Skeletal muscle tissue (tissue), 7 donors: Measurements from ENCODE around the genes IFRD2, HYAL2, TEX264 and IQCF5.

DNA sequence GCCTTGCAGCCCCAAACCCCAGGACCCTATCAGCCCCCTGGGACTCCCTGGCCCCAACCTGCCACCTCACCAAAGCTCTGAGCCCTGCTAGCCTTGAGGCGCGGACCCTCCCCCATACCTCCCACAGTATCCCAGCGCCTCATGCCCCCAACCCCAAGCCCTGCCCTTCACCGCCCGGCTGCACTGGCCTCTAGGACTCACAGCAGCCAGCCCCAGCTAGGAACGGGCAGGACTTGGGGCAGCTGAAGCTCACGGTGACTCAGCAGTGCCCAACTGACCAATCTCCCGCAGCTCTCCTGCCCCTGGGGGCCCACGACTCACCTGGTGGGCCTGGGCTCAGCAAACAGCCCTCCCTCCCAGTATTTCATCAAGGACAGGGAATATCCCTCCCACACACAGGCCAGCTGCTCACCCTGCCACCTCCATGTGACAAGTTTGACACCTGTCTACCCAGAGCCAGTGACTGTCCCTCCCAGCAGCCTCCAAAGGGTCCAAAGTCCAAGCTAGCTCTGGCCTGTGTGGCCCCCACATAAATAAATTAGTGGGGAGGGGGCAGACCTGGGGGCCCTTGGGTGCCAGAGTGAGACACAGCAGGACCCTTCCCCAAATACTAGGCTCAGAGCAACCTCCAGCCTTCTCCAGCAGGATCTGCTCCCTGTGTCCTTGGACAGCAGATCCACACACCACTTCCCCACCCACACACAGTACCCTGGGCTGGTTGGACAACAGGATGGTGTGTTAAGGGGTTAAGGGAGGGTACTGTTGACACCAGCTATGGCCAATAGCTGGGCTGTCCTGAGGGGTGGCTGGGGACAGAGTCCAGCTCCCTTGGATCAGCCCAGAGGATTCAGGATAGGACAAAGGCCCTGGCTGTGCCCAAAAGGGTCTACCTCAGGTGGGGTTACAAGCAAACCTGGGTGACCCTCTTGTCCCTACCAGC, 4.2 kb downstream of the GNAT1 start:
- PRO-cap, 3 experiments = no peak in any of the 3 experiments
- RAMPAGE, long total RNA = no peak
- RRBS, 2 experiments = no CpG with 5 or more reads among the region's 9 CpGs

DNA sequence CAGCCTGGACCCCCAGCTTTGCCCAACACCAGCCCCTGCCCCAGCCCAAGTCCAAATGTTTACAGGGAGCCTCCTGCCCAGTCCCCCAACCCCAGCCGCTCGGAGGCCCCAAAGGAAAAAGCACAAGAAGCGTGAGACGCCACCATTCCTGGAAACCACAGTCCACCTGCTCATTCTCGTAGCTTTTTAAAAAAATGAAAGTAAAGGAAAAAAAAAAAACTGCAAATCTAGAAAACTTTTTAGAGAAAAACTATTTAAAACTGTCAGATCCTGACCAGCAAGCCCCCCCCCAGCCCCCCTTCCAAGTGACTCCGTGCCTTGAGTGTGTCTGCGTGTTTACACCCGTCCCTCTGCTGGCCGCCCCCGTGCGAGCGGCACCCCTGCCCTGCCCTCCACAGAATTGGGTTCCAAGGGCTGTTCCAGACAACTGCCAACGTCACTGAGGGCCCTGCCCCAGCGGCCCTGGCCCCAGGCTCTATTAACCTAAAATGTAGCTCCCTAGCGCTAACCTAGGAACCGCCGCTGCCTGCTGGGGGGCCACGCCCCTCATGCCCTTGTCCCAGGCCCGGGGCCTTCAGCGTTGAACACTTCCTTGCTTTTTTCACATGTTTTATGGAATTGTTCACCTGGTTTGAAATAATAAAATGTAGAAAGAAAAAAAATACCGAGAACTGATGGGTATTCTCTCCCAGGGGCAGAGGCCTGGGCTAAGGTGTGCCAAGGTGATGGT, 10.1 kb upstream of the SEMA3B start:
- PRO-cap, 3 experiments = no peak in any of the 3 experiments
- RAMPAGE, long total RNA = no peak
- RRBS, 2 experiments = no CpG with 5 or more reads among the region's 21 CpGs

GRCh38 chr3:50292156-50292898, at the start of gene IFRD2:
Gene IFRD2 (minus strand): TSS chr3:50292429.
- PRO-cap, 3 experiments = peak in 3 of 3 experiments; most common plus-strand start chr3:50292692 (in 2); most common minus-strand start chr3:50292432 (in 2)
- RAMPAGE, long total RNA = no peak
- RRBS, 2 experiments = 1% methylated on average over 11 of the region's 65 CpGs

DNA sequence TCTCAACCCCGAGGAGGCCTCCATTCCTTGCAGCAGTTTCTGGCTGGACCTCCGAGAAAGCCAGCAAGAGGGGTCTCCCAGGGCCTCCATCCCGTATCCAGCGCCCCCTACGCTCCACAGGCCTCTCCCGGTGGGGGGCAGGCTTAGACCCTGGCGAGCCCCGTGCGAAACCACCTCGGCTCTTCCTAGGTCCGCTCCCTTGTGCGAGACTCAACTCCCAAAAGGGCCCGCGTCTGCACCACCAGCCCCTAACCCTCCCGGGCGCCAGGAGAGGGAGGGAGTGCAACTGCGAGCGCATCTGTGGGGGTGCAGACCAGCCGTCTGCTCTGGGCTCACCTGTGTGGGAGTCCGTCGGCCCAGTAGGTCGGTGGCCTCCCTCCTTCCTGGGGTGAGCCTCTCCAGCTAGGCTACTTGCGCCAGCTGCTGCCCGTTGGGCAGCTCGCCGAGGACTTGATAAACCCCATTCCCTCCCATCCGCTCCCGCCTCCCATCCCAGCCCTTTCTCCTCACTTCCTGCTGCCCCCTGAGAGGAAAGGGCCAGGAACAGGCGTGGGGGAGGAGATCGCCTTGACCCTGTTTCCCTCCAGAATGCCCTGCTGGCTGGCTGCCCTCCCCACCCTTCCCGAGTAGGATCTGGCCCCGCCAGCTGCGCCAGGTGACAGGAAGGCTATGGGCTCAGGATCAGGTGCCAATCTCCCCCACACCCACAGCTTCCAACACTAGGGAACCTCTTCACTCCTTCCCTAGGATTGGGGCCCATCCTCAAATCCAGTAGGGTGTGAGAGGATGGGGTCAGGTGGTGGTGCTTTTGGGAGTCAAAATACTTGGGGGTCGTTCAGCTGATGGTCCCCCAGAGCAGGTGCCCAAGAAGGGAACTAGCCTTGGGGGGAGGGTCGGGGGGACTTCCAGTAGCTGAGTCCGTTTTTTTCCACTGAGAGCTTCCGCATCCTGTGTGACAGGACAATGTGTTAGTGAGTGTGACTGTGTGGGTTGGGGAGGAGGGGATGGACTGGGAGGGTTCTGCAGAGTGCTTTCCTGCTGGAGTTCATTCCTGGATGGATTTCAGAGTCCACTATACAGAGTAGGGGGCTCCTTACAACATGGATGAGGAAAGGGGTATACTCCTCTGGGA, at the start of gene HYAL2:
HYAL2 (minus strand) TSS at position 429 of the 1,132 bp plus-strand sequence.
- PRO-cap, 3 experiments = peak in 1 of 3 experiments; most common plus-strand start position 1,048 of the sequence (in 1); most common minus-strand start position 452 of the sequence (in 1)
- RAMPAGE, long total RNA = start-site peak on the minus strand centred at position 406 of the sequence, 53 bp wide, 197 and 83 reads in 2 replicates
- RRBS, 2 experiments = 16 to 17% methylated on average over 3 to 9 of the region's 37 CpGs

DNA sequence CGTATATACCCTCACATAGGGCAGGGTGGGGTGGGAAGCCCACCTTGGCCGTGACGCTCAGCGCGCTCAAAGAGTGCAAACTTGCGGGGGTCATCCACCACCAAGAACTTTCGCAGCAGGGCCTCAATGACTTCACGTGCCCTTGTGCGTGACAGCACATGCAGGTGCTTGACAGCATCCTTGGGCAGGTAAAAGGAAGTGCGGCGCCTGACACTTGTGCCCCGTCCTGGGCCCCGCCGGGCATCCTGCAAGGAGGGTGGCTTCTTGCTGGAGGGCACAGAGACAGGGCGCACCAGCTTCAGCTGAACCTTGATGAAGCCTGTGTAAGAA, 3.5 kb upstream of the TUSC2 start:
- PRO-cap, 3 experiments = no peak in any of the 3 experiments
- RAMPAGE, long total RNA = no peak
- RRBS, 2 experiments = no CpG with 5 or more reads among the region's 15 CpGs

- PRO-cap, 3 experiments = no peak in any of the 3 experiments
- RAMPAGE, long total RNA = no peak
- RRBS, 2 experiments = 3 to 4% methylated on average over 1 of the region's 9 CpGs
These were observed 4.2 kb downstream of the RASSF1 start for GRCh38 chr3:50336426-50336913.

DNA sequence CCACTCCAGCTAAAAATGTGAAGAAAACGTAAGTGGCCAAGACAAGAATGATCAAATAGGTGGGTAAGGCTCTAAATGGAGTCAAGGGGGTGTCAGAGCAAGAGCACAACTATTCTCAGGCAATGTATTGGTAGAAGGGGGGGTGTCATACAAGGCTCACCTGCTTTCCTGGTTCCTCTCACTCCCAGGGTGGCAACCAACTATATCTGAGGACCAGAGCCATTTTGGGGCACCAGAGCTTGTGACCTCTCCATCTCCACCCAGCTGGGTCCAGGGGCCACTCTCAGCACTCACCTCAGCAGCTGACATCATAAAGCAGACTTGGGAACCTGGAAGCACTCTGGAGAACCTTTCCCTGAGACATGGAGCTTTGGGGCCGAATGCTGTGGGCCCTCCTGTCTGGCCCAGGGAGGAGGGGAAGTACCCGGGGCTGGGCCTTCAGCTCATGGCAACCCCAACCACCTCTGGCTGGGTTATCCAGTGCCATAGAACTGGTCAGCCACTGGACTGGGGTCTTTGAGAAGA, 1.5 kb downstream of the HEMK1 start:
- PRO-cap, 3 experiments = no peak in any of the 3 experiments
- RAMPAGE, long total RNA = no peak
- RRBS, 2 experiments = 70 to 79% methylated on average over 1 of the region's 3 CpGs

DNA sequence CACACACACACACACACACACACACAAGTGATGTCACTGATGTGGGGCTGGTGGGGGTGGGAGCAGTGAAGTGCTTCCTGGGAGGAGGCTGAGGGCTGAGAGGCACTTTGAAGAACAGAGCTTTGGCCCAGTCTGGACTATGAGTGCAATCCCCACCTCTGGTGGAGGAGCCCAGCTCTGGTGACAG, 9.6 kb downstream of the CISH start:
- PRO-cap, 3 experiments = peak in 3 of 3 experiments; most common plus-strand start position 130 of the sequence (in 2)
- RAMPAGE, long total RNA = no peak

GRCh38 chr3:50607530-50608125, 3.9 kb downstream of the CISH start:
- PRO-cap, 3 experiments = peak in 2 of 3 experiments; most common plus-strand start chr3:50607769 (in 2); most common minus-strand start chr3:50607690 (in 1)
- RAMPAGE, long total RNA = no peak
- RRBS, 2 experiments = 55 to 76% methylated on average over 5 of the region's 30 CpGs

DNA sequence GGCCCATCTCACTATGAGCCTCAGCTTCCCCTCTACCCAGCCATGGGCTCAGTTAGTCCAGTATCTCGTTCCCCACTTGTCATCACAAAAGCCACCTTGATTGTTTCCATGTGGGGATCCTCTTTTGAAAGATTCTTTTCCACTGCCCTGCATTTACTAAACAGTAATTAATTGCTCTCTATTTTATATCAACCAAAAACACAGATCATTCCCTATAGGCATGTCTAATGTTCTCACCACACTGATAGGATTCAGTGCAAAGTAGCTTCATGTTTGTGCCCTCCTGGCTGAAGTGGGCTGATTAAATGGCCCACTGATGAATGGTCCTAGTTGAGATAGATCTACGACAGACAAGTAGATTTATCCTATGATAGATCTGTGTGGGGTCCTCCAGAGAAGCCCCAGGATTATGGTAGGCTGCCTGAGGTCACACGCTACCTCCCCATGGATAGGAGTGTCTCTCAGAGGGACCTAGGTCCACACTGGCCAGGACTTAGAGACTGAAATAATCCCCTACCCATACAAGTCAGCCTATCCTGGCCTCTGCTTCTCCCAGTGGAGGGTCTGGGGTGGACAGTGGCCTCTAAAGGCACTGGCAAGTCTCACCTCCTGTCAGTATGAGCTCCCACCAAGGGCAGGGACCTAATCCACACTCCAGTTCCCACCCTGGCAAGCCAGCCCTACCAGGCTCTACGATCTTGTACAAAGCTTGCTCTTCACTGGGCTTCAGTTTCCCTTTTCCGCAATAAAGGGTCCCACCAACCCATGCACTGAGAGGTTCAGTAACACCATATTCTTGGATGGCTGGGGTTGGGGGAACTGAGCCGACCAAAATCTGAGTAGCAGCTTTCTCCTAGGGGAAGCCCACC, 2.6 kb downstream of the CISH start:
- PRO-cap, 3 experiments = peak in 1 of 3 experiments; most common plus-strand start position 555 of the sequence (in 1); most common minus-strand start position 411 of the sequence (in 1)
- RAMPAGE, long total RNA = no peak
- RRBS, 2 experiments = no CpG with 5 or more reads among the region's 6 CpGs

DNA sequence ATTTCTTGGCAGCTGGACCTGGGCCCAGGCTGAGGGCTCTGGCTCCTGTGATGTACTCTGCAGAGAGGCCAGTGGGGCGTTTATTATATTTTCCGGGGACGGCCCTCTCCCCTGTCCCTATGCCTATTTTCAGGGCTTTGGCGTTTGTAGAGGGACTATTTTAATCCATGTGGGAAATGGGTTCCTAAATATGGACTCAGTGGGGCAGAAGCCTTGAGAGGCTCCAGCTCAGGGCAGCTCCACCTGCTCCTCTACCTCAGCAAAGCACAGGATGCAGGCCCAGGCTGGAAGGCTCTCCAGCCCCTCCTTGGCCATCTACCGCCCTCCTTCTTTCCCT, 19.9 kb downstream of the MAPKAPK3 start:
- PRO-cap, 3 experiments = no peak in any of the 3 experiments
- RAMPAGE, long total RNA = no peak
- RRBS, 2 experiments = no CpG with 5 or more reads among the region's 5 CpGs

GRCh38 chr3:50649231-50649952, 25.3 kb upstream of the DOCK3 start:
- PRO-cap, 3 experiments = no peak in any of the 3 experiments
- RAMPAGE, long total RNA = no peak
- RRBS, 2 experiments = no CpG with 5 or more reads among the region's 10 CpGs

DNA sequence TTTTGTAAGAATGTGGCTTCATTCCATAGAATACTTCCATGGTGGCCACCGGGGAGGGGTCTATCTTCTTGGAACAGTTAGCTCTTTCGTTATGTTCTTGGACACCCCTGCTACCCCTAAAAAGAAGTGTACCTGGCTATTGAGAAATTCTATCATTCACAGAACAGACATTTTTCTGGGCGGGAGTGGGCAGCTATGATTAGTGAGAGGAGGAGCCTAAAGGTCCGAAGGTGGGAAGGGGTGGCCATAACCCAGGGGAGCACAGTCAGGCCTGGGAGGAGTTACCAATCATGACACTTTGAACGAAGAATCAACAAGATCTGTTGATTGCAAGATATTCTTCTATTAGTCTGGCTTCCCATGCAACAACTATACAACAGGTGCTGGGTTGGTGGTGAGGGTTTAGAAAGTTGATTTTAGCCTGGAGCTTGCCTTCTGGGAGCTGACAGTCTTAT, 1.3 kb upstream of the DOCK3 start:
- PRO-cap, 3 experiments = no peak in any of the 3 experiments
- RAMPAGE, long total RNA = no peak
- RRBS, 2 experiments = no CpG with 5 or more reads among the region's 5 CpGs

GRCh38 chr3:51390671-51391221, 339 bp upstream of the RBM15B start:
- PRO-cap, 3 experiments = no peak in any of the 3 experiments
- RAMPAGE, long total RNA = no peak
- RRBS, 2 experiments = 1% methylated on average over 25 of the region's 42 CpGs

GRCh38 chr3:51391423-51392526, 690 bp downstream of the RBM15B start:
- PRO-cap, 3 experiments = peak in 3 of 3 experiments; most common minus-strand start chr3:51391743 (in 2)
- RAMPAGE, long total RNA = no peak
- RRBS, 2 experiments = 2% methylated on average over 69 of the region's 151 CpGs

- PRO-cap, 3 experiments = peak in 3 of 3 experiments; most common plus-strand start chr3:51671187 (in 3); most common minus-strand start chr3:51670919 (in 1)
- RAMPAGE, long total RNA = start-site peak on the plus strand at chr3:51671247-51671258, 121 and 39 reads in 2 replicates
- RRBS, 2 experiments = 2% methylated on average over 19 of the region's 82 CpGs
These were observed at the start of gene TEX264 for GRCh38 chr3:51670770-51671714. Gene TEX264 (plus strand): TSS chr3:51671252.

DNA sequence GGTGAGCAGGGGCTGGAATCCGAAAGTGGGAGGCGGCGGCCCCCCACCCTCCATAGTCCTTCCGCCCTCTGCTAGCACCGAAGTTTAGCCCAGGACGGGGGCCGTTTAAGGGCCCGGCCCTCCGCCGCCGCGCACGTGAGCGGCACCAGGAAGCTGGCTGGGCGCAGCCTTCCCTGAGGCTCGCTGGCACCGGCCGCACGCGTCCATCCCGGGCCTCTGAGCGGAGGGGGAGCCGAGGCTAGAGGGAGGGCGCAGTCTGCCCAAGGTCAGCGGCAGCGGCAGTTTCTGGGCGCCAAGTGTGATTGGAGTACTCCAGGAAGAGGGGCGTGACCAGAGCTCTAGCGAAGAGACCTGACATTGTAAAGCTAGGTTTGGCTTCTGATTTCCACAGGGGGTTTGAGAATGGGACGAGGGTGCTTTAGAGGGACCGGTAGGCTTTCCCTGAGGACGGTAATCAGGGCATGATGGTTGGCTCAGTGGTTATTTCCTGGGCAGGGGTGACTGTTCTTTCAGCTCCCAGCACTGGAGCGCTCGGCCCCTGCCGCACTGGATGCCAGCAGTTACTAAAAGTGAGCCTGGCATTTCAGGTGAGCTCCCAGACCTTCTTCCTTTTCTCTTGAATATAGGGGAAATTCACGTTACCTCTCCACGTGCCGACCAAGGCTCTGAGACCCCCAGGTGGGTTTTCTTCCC, 809 bp downstream of the TEX264 start:
- PRO-cap, 3 experiments = peak in 3 of 3 experiments; most common minus-strand start position 218 of the sequence (in 3)
- RAMPAGE, long total RNA = no peak
- RRBS, 2 experiments = 1 to 2% methylated on average over 13 of the region's 38 CpGs

DNA sequence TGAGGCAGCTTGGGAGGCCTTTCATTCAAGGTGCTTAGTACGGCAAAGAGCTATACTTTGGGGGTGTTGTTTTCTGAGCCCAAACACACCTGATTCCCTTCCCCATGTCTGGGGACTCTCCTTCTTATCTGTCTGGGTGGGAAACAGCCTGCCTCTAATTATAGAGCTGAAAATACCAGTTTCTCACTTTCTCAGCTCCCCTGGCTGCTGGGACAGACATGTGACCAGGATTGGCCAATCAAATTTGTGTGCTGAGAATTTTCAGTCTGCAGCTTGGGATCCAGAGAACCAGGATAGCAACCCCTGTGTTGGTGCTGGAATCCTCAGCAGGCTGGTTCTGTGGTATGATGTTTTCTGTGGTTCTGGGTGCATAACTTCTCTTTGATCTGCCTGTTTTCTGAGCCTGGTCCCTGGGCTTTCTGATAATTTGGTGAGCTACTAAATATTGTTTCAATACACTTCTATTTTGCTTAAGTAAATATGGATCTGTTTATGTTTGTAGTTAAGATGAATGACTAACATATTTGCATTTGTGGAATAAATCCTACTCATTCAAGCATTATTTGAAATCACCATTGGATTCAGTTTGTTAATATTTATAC, 19.6 kb upstream of the IQCF6 start:
- PRO-cap, 3 experiments = no peak in any of the 3 experiments
- RAMPAGE, long total RNA = no peak
- RRBS, 2 experiments = no CpG with 5 or more reads among the region's 1 CpG

DNA sequence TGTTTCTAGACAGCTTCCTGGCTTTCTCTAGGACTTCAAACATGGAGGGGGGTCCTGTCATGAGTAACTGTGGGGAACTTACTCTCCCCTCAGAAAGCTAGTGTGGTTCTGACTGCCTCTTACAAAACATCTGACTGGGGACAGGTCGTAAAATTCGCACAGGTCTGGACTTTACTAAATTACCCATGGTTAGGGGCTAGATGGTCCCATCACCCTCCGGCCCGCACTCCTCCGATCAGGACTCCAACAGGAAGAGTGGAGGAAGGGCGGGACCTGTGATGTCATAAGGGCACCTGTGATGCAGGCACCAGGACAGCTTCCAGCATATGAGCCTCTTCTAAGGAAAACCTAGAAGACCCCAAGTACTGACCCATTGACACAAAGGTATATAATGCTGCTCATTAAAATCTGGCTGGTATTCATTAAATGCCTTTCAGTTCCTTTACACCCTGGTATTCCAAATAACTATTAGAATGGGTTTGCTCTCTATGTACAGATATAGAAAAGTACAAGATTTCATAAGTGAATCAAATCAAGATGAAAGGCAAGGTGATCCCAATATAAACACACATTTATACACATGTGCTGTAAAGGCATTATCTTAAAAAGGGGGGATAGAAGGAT, at the start of gene IQCF5:
IQCF5 (minus strand) TSS at position 257 of the 624 bp plus-strand sequence.
- PRO-cap, 3 experiments = no peak in any of the 3 experiments
- RAMPAGE, long total RNA = no peak
- RRBS, 2 experiments = no CpG with 5 or more reads among the region's 6 CpGs

- PRO-cap, 3 experiments = peak in 2 of 3 experiments; most common plus-strand start chr3:51942978 (in 1); most common minus-strand start chr3:51943132 (in 1)
- RAMPAGE, long total RNA = no peak
- RRBS, 2 experiments = 10 to 19% methylated on average over 9 to 16 of the region's 31 CpGs
These were observed 623 bp downstream of the PARP3 start for GRCh38 chr3:51942439-51943533.